Pericardium fibroblast (primary cell): ENCODE results near the genes RPAIN and SLC13A5.

DNA sequence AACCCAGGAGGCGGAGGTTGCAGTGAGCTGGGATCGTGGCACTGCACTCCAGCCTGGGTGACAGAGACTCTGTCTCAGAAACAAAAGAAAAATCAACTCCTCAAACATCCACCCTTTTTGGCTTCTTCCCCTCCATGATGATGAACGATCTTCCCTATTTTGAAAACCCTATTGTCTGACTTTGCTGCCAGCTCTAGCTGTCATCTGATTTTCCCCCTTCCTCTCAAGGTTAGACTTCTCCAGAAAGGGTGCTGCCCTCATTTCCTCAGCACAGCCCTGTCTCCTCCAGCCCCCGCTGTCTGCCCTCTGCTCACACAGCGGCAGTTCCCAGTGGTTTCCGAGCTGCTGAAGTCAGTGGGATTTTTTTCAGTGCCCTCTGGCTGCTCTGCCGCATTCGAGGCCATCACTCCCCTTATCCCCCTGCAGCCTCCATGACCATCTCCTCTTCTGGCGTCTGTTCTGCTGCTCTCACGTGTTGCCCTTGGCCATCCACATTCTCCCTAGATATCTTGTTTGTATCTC is 26.6 kb upstream of the C17orf107 start:
- RAMPAGE, long total RNA, result no peak

GRCh38 chr17:4900558-4901431 is 1.5 kb downstream of the C17orf107 start:
- RAMPAGE, long total RNA, result no peak

- RAMPAGE, long total RNA, result no peak
Measured at GRCh38 chr17:4919468-4919899, 12.6 kb upstream of the GP1BA start.

DNA sequence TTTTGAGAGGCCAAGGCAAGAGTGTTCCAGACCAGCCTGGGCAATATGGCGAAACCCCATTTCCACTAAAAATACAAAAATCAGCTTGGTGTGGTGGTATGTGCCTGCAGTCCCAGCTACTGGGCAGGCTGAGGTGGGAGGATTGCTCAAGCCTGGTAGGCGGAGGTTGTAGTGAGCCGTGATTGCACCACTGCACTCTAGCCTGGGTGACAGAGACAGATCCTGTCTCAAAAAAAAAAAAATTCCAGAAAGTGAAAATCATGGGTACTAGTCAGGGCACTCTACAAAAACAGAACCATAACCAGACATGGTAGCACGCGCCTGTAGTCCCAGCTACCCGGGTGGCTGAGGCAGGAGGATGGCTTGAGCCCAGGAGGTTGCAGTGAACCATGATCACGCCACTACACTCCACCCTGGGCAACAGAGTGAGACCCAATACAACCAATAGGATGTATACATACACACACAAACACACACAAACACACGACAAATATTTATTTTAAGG is 11.7 kb upstream of the GP1BA start:
- RAMPAGE, long total RNA, result no peak

- RAMPAGE, long total RNA, result no peak
Measured at GRCh38 chr17:4947119-4948172, 884 bp downstream of the PFN1 start.

- RAMPAGE, long total RNA, result no peak
Measured at GRCh38 chr17:4951462-4951934, 579 bp downstream of the ENO3 start.

- RAMPAGE, long total RNA, result no peak
Measured at GRCh38 chr17:5042052-5042820, 7.0 kb upstream of the SLC52A1 start.

DNA sequence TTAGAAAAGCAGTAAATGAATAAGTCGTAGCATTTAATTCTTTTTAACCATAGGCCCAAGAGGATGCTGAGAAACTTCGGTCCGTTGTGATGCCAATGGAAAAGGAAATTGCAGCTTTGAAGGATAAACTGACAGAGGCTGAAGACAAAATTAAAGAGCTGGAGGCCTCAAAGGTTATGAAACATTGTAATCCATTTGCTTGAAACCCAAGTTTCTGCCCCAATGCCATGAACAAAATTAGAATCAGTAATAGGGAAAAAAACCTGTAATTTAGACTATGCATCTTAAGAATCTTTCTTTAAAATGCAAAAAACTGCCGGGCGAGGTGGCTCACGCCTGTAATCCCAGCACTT is 55.9 kb downstream of the RABEP1 start:
- RAMPAGE, long total RNA, result no peak

DNA sequence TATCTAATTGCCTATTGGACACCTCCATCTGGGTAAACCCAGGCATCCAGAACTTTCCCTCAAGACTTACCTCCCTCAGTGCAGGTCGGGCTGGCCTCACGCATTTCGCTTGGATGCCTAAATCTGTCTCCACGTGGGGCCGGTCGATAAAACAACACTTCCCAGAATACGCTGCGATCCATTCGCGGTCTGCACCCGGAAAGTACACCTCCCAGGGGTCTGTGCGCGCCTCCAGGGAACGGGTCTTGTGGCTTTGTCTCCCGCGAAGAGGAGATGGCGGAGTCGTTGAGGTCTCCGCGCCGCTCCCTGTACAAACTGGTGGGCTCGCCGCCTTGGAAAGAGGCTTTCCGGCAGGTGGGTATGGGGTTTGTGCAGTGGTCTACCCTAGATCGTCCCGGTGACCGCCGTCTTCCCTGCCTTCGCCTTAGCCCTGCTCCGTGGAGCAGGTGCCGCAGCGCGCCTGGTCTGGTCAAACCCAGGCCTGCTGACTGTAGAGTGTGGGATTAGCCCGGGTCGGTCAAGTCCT is at the start of gene RPAIN:
Gene RPAIN (plus strand): TSS at position 245 of the 526 bp plus-strand sequence.
- RAMPAGE, long total RNA, result start-site peak on the plus strand centred at position 242 of the sequence, 58 bp wide, 817 and 450 reads in 2 replicates

- RAMPAGE, long total RNA, result no peak
Measured at GRCh38 chr17:5433660-5434029, 5.3 kb downstream of the C1QBP start.

DNA sequence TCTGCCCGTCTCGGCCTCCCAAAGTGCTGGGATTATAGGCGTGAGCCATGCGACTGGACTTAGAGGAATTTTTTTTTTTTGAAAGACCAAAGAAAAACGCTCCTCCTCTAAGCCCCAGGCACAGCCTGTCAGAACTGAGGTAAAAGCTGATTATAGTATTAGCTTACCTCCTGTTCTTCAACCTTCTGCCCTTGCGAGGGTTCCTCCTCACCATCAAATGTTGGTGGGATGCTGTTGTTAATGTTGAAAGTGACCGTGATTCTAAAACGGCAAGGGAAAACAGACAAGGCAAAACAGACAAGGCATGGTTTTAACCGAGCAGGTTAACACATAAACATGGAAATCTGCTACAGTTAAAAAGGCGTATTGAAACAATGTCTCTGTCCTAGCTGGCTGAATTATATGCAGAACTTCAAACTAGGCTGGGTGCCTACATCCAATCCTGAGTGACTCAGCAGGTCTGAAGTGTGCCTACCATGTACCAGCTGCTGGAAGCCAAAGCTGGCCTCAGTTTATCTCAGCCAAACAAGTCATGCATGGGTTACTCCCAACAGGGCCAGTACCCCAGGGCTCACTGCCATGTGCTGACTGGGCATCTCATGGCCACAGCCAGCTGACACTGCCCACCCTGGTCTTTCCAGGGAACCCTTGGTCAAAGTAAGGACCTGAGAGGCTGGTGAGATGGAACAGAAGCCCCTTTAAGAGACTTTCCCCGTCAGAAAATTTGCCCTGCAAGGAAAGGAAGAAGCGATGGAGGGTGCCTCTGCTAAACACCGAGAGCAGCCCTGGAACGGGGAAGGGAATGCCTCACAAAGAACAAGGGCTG is 4.0 kb downstream of the C1QBP start:
- RAMPAGE, long total RNA, result no peak

DNA sequence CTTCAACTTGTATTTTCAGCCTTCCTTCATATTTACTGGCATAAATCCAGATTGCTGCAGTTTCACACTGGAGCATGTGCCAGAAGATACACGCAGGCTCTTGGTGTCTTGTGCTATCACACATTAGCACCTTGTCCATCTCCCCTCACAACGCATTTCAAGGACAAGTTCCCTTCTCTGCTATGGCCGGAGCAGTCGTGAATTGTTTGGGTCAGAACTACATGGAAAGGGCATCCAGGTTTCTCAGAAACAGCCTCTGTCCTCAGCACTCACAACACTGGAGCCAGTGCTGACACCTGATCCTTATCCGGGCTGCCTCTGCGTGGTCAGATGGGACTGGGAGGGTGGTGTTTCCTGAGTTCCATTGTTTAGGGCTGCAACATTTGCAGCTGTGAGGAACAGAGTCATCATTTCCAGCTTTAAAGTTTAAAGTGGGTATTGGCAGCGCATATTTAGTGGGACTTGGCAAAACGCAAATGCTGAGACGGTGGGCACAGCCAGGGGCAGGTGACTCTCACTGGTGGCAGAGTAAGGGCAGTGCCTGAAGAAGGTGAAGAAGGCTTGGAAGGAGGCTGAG is 28.2 kb downstream of the WSCD1 start:
- RAMPAGE, long total RNA, result no peak

GRCh38 chr17:6452763-6453682 is 8.8 kb downstream of the PIMREG start:
- RAMPAGE, long total RNA, result no peak

DNA sequence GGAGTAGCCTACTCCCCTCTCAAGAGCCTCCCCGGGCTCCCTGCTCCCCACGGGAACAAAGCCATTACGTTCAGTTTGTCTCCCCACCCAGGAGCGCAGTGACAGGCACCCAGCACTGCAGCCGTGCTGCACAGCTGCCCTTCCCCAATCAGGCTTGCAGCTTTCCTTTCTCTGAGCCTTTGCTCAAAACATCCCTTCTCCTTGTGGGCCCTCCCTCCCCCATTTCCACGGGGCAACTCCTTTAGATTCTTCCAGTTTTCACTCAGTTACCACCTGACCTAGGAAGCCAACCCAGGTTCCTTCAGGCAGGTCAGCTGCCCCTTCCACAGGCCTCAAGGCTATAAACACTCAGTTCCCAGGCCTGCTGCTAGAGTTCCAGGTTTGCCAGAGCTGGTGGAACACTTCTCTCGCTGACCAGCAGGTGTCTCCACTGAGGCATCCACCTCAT is 28.7 kb downstream of the PIMREG start:
- RAMPAGE, long total RNA, result no peak

DNA sequence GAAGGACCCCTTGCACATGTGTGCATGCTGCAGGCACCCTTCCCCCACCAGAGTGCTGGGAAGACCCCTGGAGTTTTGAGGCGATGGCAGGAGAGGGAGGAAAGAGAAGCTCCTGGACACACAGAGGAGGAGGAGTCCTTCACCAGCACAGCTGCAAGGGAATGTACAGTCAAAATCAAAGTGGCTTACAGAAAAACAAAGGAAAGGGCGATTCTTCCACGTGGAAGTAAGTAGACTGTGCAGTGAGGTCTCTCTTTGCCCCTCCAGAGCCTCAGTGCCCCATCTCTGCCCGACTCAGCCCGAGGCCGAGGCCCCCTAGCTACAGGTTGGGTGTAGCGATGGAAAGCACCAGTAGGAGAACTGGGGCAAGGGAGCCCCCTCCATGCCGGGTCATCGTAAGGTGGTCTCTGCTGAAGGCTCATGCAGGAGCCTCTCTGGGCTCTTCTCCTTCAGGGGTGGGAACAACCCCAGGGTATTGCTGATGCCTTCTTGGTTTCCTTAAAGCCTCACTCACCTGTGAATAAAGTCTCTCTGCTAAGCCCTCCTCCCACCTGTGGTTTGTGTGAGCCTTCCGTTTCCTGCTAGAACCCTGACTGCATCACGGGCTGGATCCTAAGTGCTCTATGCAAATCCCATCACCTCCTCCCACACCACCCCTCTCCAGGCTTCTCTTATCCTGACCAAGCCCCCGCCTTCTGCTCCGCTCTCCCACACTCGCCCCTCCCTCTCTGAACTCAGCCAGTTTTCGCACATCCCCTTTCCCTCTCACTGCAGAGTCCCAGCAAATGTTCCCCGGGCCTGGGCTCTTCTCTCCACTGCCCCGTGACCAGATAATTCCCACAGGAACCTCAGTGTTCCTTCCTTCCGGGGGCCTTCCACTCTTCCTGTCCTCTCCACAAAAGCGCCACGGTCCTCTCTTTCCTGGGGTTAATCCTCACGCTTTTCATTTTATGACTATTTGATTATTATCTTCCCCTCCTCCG is 51.7 kb downstream of the PIMREG start:
- RAMPAGE, long total RNA, result no peak

DNA sequence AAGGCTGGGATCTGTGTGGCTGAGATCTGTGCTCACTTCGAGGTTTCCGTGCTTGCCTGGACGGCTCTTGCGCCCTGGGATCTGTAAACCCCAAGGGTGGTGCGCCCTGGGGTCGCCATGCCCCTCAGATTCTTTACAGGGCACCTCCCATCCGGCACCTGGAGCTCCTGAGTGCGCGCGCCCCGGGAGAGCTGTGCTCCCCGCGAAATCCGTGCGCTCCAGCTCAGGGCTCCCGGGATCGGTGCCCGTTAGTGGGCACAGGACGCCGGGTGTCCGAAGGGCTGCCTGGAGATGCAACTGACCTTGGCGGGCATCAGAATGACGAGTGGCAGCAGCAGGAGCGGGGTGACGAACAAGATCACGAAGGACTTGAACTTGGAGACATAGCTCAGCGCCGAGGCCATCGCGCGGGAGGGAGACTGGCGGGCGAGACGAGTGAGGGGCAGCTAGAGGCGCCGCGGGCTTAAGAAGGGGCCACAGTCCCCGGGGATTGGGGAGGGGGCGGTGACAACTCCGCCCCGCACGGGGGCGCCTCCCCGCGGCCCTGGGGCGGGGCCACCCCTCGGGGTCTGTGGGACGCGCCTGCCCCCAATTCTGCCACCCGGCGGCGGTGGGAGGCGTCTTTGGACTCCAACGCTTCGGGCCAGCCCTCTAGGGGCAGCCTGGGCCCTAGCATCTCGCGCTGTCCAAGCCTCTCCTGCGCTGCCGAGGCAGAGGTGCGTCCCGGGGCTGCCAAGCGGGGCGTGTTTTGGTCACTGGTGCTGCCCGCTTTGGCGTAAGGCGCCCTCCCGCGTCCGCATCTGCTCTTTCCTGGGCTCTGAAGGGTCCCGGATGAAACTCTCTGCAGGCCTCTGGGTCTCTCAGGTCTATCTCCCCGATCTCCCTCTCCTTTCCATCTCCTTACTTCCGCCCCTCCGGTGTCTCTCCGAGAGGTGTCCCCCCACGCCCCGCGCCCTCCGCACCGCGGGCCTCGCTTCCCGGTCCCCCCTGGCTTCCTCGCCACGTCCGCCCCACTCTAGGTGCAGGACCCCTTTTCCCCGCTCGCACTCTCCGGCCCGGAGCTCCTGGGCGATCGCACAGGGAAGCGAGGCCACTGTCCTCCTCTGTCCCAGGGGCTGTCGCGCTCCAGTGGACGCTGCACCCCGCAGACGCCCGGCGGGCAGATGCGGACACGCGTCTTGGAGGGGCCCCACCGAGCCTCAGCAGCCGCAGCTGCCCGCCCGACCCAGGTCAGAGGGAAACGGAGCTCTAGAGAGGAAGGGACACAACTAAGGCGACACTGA is at the start of gene SLC13A5:
Gene SLC13A5 (minus strand): TSS at position 440 of the 1,283 bp plus-strand sequence.
- RAMPAGE, long total RNA, result no peak

DNA sequence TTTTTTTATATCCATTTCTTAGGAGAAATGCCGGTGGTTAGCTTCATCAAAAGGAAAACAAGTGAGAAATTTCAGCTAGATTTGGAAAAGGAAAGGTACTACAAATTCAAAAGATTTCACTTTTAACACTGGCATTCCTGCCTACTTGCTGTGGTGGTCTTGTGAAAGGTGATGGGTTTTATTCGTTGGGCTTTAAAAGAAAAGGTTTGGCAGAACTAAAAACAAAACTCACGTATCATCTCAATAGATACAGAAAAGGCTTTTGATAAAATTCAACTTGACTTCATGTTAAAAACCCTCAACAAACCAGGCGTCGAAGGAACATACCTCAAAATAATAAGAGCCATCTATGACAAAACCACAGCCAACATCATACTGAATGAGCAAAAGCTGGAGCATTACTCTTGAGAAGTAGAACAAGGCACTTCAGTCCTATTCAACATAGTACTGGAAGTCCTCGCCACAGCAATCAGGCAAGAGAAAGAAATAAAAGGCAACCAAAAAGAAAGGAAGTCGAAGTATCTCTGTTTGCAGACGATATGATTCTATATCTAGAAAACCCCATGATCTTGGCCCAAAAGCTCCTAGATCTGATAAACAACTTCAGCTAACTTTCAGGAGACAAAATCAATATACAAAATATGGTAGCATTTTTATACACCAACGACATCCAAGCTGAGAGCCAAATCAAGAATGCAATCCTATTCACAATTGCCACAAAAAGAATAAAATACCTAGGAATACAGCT is 2.8 kb upstream of the FBXO39 start:
- RAMPAGE, long total RNA, result no peak

DNA sequence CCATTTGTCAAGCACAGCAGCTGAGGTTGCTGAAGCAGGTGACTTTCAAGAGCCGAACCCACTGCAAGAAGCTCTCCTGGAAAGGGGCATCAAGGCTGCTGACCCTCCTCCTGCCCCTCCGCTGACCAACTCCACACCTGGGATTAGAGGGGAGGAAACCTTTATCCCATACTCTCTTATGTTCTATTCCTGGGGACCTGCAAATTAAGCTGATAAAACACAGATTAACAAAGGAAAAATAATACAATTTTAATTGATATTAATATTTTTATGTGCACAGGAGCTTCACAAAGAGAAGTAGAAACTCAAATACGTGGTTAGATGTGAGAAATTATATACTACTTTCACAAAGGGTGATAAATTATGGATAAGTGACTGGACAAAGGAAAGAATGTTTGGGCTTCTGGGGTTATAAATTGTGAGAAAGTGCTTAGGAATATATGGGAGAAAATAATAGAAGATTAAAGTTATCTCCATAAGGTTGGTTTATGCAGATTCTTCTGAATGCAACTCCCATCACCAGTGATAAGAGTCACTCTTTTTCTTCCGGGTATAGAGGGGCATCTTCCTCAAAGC is 10.8 kb upstream of the TEKT1 start:
- RAMPAGE, long total RNA, result no peak

DNA sequence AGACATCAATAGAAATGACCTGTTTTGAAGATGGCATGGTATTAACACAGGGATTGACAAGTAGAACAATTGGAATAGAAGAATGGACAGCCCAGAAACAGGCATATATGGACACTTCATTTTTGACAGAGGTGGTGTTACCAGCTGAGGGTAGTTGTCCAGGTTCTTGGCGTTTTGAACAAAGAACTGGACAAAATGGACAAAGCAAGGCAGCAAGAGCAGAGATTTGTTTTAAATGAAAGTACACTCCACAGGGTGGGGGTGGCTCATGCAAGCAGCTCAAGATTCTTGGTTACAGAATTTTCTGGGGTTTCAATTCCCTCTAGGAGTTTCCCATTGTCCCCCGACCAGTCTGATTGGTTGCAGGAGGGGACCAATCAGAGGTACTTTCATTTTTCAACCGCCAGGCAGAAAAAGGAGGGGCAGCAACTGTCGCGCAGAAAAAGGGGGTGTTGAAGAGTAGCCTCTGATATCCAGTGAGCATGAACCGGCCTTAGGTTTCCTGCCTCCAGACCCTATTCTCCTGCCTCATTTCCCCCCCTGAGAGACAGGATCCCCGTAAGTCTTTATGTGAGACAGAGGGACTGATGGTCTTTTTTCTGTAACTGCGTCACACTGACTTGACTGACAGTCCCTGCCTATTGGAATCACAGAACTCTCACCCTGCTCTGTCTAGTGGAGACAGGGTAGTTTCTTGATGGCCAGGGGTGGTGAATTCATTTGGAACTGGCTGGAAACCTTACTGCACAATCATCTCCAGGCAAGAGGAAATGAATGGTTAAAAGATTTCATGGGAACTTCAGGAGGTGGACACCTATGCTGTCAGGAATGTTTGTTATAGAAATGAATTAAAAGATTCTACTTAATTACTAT is 59.4 kb upstream of the ALOX12 start:
- RAMPAGE, long total RNA, result no peak

- RAMPAGE, long total RNA, result no peak
Measured at GRCh38 chr17:6948869-6949115, 47.1 kb upstream of the ALOX12 start.